ENCODE results near the gene LIPT2.

GRCh38 chr11:74070295-74070821 lies 61.5 kb upstream of the UCP3 start:
- PRO-cap, result no peak
- RRBS, 2 experiments, result no CpG with 5 or more reads among the region's 3 CpGs

DNA sequence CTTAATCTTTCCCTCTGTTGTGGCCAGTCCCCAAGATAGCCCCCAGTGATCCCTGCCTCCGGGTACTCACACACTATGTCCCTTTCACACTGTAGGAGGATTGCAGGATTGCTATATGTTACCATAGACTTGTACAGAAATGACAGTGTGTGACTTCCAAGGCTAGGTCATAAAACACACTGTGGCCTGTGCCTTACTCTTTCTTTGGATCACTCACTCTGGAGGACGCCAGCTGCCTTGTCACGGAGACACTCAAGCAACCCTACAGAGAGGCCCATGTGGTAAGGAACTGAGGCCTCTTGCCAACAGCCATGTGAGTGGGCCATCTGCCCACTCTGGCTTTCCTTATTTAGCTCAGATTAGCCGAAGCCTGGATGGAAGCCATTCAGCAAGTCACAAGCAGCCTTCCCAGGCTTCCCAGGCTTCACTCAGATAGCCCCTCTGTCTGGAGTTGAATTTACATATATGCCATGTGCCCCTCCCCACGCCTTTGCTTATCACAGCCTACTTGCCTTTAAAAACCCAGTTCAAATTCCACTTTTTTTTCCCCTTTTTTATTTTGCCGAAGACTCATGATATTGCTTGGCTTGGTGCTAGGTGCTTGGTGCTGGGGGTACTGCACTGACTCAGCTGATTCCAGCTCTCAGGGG lies 14.2 kb upstream of the P4HA3 start:
- PRO-cap, result no peak
- RRBS, 2 experiments, result no CpG with 5 or more reads among the region's 6 CpGs

GRCh38 chr11:74492911-74494088 lies at the start of gene LIPT2:
LIPT2 (minus strand) TSS chr11:74493724.
- PRO-cap, result bidirectional peak, plus-strand start at chr11:74493380, minus-strand start at chr11:74493052; bidirectional peak, plus-strand start at chr11:74493844, minus-strand start at chr11:74493681
- RRBS, 2 experiments, result 0 to 1% methylated on average over 10 of the region's 108 CpGs

DNA sequence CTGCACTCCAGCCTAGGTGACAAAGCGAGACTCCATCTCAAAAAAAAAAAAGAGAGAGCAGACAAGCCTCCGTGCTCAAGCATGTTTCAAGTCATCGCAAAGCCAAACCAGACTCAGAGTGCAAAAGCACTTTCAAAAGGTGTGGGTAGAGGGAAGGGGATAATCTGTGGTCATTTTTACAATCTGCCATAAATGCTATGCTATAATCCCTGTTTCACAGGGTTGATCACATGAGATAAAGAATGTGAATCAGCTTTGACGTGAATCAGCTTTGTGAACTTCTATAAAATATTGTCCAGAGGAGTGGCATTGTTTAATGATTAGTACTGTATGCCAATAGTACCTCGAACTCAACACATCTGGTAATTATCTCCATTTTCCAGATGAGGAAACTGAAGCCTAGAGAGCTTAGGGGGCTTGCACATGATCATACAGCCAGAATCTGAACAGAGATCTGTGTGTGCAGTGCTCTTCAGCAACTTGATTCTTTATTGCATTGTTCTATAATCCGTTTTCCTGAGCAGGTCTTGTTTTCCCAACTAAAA lies 20.0 kb upstream of the POLD3 start:
- PRO-cap, result no peak
- RRBS, 2 experiments, result no CpG with 5 or more reads among the region's 6 CpGs

DNA sequence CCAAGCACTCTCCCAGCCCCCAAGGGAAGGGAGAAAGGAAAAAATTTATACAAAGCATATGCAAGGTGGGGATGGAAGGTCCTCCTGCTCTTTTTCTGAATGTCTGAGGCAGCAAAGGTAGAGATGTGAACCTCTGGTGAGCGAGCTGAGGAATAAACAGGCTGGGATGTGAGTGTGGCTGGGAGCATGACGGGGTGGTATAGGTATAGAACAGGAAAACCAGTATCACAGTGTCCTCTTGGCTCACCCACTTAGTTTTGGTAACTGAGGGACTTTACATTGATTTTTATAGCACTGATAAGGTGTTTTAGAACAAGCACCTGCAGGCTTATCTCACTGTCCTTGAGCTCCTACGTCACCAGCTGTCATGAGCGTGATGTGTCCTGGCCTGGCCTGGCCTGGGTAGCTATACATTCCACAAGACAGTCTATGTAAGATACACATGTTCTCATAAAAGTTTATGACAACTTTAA lies 10.3 kb upstream of the POLD3 start:
- PRO-cap, result no peak
- RRBS, 2 experiments, result no CpG with 5 or more reads among the region's 4 CpGs

- PRO-cap, result no peak
- RRBS, 2 experiments, result no CpG with 5 or more reads among the region's 2 CpGs
Observed at GRCh38 chr11:74625175-74625741, 32.9 kb downstream of the POLD3 start.

DNA sequence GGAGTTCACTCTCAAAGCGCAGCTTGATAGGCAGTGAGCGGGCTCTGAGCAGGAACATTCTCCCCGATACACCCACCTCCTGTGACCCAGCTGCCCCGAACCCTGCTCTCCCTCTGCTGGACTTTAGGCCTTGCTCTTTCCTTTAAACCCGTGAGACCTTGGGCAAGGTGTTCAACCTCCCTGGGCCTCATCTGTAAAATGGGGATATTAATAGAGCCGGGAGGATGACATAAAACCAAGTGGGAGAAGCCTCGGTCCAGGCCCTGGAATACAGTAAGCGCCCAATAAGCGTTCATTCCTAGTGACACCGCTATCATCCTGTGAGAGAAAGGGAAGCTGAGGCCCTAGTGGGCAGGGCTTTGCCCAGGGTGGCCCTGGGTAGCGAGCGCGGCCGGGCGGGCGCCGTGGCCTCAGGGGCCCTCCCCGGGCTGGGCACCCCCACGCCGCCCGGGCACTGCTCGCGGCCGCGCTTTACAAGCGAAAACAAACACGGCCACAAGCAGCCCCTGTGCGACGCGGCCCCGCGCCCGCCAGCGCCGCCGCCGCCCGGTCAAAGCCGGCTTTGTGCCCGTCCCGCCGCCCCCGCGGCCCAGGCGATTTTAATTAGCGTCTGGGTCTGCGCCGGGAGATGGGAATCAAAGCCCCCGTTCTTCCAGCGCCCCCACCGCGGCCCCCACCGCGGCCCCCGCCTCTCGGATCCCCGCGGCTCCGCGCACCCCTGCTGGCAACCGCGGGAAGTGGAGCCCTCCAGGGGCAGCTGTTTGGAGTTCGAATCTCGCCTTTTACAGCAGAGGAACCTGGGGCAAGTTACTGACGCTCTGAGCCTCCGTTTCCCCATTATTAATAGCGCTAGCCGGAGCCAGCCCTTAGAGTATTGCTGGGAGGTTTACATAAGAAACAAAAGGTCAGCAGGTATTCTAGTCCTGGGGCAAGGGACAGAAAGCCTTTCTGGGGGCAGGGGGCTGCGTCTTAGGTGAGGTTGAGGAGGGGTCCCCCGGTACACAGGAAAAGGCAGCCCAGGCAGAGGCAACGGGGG lies 47.9 kb downstream of the CHRDL2 start:
- PRO-cap, result no peak
- RRBS, 2 experiments, result 87 to over 99% methylated on average over 11 of the region's 71 CpGs

- PRO-cap, result no peak
- RRBS, 2 experiments, result no CpG with 5 or more reads among the region's 2 CpGs
Observed at GRCh38 chr11:74820381-74821190, 71.9 kb downstream of the RNF169 start.

DNA sequence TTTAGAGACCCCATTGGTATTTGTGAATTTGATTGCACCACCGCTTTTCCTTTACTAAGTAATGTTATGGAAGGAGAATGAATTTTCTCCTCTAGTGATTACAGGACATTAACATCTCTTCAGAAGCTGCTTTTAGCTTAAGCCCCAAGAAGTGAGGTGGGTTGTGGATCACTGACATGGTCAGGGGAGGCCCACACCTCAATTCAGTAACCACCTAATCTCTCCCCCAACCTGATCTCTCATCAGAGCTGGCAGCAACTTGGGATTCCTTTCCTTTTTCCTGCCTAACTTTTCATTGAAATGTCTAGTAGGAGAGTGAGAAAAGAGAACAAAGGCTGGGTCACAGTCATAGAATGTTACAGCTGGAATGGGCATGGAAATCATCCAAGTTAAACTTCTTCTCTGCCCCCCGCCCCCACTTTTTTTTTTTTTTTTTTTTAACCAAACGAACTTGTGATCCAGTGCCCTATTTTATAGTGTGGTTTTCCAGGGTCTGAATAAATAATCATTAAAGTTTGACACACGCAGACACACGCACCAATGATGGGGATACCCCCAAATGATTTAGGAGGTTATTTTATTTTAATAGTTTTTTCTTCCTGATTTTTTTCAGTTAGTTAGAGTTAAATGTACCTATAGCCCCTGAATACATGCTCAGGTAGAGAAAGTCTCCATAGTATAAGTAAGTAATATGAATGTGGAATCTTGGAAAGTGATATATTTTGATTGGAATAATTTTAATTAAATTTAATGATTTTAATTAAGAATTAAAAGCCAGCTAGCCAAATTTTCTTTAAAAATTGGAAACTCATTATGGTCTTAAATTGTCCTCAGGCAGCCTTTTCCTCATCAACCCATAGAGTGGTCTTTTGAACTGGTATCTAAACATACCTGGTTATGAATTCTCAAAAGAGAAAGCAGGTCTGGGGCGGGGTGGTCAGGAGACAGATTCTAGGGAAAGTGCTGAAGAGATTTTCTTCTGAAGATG lies 92.0 kb downstream of the RNF169 start:
- PRO-cap, result no peak
- RRBS, 2 experiments, result no CpG with 5 or more reads among the region's 6 CpGs

GRCh38 chr11:75259853-75260510 lies 19.4 kb downstream of the TPBGL start:
- PRO-cap, result no peak
- RRBS, 2 experiments, result no CpG with 5 or more reads among the region's 3 CpGs

DNA sequence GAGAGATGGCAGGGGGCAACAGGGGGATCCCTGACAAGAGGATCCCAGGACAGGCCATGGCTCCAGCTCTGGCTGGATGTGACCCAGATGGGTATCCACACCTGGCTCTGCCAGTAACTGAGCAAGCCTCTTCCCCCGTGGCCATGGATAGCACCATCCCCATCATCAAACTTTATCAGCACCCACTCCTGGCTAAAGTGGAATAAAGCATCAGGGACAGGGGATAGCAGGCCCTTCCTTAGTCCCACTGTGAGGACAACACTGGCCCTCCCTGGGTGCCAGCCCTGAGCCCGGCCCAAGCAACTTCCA lies 43.7 kb downstream of the ARRB1 start:
- PRO-cap, result no peak
- RRBS, 2 experiments, result no CpG with 5 or more reads among the region's 2 CpGs

DNA sequence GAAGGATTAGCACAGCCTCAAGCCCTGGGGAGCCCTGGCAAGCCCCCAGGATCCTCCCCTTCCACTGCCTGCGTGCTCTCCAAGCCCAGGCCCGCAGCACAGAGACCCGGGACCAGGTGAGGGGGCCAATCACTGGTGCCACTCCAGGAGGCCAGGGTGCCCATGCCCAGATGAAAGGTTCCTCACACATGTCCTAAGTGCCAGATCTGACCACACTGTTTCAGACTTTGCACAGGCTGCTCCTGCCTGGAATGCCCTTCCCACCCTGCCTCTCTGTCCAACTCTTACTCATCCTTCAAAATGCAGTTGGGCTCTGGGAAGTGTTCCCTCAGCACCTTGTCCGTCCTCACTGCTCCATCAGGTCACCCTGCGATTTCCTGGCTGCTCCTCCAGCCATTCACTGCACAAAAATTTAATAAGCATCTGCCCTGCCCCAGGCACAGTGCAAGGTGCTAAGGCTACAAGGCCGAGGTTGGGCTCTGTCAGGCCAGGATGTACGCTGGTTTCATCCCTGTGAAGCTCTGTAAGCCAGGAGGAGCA lies 32.2 kb downstream of the ARRB1 start:
- PRO-cap, result no peak
- RRBS, 2 experiments, result no CpG with 5 or more reads among the region's 7 CpGs

DNA sequence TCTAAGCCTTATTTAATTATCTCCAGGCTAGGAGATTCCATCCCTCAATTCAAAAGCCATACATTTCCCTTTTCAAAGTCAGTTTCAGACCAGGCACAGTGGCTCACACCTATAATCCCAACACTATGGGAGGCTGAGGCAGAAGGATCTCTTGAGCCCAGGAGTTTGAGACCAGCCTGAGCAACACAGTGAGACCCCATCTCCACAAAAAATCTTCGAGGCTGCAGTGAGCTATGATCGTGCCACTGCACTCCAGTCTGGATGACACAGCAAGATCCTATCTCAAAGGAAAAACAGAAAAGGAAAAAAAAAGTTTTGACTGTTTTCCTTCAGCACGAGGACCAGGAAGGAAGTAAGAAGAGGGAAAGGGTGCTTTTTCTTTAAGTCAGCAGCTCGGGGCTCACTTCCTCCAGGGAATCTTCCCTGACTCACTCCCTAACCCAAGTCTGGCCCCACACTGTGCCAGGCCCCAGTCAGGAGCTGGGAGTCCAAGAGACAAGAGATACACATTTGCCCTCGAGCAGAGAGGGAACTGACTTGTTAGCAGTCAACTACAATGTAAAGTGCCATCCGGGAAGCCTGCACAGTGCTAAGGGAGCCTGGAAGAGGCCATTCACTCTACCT lies 14.3 kb downstream of the ARRB1 start:
- PRO-cap, result no peak
- RRBS, 2 experiments, result no CpG with 5 or more reads among the region's 6 CpGs

GRCh38 chr11:75351001-75351383 lies 469 bp downstream of the ARRB1 start:
- PRO-cap, result unidirectional peak, plus-strand start at chr11:75351341
- RRBS, 2 experiments, result no CpG with 5 or more reads among the region's 22 CpGs

DNA sequence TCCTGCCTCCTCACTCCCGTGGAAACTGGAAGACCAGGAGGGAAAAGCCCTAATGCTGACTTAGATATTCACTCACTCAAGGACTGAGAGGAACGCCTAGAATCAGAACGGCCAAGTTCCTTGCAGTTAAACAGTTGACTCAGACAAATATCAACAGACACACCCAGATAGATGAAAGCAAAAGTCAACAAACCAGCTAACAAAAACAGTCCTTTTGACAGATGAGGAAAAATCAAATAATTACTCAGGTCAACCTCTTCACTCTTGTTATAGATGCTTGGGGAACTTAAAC lies 20.8 kb upstream of the ARRB1 start:
- PRO-cap, result no peak
- RRBS, 2 experiments, result no CpG with 5 or more reads among the region's 3 CpGs

DNA sequence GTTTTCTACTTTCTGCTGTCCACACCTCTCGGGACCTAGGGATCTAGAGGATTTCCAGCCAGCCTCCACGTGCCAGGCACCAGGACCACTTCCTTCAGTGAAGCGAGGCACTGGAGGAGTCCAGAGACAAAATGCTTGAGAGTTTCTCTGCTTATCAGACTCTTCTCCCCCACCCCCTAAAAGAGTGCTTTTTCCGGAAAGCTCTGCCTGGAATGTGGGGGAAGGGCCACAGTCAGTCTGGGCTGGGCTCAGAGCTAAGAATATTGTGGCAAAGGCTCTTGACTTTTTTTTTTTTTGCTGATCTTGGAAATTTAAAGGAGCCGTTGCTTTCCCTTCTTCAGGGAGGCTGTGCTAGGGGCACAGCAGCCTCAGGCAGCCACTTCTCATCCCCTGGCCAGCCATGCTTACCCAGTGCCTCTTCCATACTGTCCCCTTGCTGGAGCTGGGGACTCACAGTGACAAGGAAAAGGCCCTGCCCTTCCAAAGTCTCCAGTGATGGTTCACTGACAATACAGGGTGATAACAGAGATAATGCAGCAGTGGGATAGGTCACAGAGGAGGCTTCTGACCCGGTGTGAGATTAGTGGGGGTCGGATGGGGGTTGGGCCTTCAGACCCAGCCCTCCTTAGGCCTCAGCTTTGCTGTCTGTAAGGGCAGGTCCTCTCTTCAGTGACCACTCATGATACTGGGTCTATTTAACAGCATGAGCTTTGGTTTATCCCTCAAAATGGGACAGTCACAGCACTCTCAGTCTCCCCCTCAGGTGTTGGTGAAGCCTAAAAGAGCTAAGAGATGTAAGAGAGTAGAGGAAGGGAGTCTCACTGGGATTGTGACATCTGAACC lies 2.8 kb upstream of the SERPINH1 start:
- PRO-cap, result no peak
- RRBS, 2 experiments, result no CpG with 5 or more reads among the region's 7 CpGs

GRCh38 chr11:75563127-75563662 lies 1.1 kb downstream of the SERPINH1 start:
- PRO-cap, result no peak
- RRBS, 2 experiments, result 2% methylated on average over 3 to 4 of the region's 12 CpGs

- PRO-cap, result no peak
- RRBS, 2 experiments, result no CpG with 5 or more reads among the region's 69 CpGs
Observed at GRCh38 chr11:75565986-75567079, 4.3 kb downstream of the SERPINH1 start.

- PRO-cap, result no peak
- RRBS, 2 experiments, result no CpG with 5 or more reads among the region's 13 CpGs
Observed at GRCh38 chr11:75576376-75577057, 14.5 kb downstream of the SERPINH1 start.

GRCh38 chr11:75582812-75583111 lies 20.7 kb downstream of the SERPINH1 start:
- PRO-cap, result bidirectional peak, plus-strand start at chr11:75583051, minus-strand start at chr11:75583042
- RRBS, 2 experiments, result no CpG with 5 or more reads among the region's 9 CpGs

Data from HEK293 (cell line).